ENCODE measurements around a stretch of chr14.

- PRO-cap, 2 experiments, result no peak in any of the 2 experiments
- RAMPAGE, long total RNA, 5 experiments, result no peak in any of the 5 experiments
Measured at GRCh38 chr14:93269360-93270299, 62.6 kb downstream of the UBR7 start.

GRCh38 chr14:93293794-93294177 is 39.0 kb downstream of the BTBD7 start:
- PRO-cap, 2 experiments, result no peak in any of the 2 experiments
- RAMPAGE, long total RNA, 5 experiments, result no peak in any of the 5 experiments

GRCh38 chr14:93312434-93313056 is 20.3 kb downstream of the BTBD7 start:
- PRO-cap, 2 experiments, result no peak in any of the 2 experiments
- RAMPAGE, long total RNA, 5 experiments, result no peak in any of the 5 experiments

- PRO-cap, 2 experiments, result no peak in any of the 2 experiments
- RAMPAGE, long total RNA, 5 experiments, result no peak in any of the 5 experiments
Measured at GRCh38 chr14:93718953-93719746, 69.1 kb downstream of the PRIMA1 start.

- PRO-cap, 2 experiments, result no peak in any of the 2 experiments
- RAMPAGE, long total RNA, 5 experiments, result no peak in any of the 5 experiments
Measured at GRCh38 chr14:93787419-93787993, 779 bp downstream of the PRIMA1 start.

GRCh38 chr14:93959898-93960647 is 16.3 kb downstream of the ASB2 start:
- PRO-cap, 2 experiments, result no peak in any of the 2 experiments
- RAMPAGE, long total RNA, 5 experiments, result no peak in any of the 5 experiments

DNA sequence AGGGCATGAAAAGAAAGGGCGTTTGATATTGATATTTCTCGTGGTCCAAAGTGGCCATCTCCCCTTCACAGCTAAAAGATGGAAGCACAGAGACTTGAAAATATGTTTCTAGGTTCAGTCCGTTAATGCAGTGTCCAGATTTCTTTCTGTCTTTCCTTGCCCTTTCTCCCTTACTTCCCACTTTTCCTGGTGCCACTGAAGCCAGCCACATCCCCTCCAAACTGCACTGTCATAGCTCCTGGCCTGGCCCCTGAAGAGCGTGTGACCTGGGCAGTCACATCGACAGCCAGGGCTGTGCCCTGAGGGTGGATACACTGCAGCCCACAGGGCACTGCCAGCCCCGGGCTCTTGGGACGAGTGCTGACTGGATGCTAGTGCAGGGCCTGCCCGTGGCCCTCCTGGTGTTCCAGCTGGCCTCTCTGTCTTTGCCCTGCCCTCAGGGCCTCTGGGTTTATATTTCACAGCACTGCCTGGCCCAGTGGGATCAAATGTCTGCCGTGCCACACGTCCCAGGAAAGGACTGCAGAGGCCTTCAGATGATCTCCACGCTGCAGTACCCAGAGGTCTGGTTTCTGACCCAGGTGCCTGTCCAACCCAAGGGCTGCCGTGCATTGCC is 10.2 kb upstream of the CCDC197 start:
- PRO-cap, 2 experiments, result no peak in any of the 2 experiments
- RAMPAGE, long total RNA, 5 experiments, result no peak in any of the 5 experiments

DNA sequence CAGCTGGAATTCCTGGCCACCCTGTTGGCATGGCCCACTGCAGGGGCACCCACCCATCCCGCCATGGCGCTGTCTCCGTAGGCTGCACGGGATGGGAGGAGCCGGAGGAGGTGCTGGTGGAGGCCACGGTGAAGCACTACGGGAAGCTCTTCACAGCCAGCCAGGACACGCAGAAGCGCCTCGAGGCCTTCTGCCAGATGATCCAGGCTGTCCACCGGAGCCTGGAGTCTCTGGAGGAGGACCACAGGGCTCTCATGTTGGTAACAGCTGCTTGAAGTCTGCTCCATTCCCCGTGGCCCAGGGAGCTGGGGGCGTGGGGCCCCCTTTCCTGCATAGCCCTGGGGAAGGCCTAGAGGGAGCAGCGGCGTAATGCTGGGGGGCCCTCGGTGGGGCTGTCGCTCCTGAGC is 4.0 kb downstream of the CCDC197 start:
- PRO-cap, 2 experiments, result no peak in any of the 2 experiments
- RAMPAGE, long total RNA, 5 experiments, result no peak in any of the 5 experiments

DNA sequence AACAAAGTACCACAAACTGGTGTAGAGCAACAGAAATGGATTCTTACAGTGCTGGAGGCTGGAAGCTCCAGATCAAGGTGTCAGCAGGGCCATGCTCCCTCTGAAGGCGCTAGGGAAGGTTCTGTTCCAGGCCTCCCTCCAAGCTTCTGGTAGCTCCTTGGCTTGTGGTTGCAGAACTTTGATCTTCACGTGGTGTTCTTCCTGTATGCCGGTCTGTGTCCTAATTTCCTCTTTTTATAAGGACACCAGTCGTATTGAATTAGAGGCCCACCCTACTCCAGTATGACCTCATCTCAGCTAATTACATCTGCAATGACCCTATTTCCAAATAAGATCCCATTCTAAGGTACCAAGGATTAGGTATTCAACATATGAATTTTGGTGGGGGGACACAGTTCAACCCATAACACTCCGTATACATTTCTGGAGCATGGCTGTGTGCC is 3.2 kb downstream of the OTUB2 start:
- PRO-cap, 2 experiments, result no peak in any of the 2 experiments
- RAMPAGE, long total RNA, 5 experiments, result no peak in any of the 5 experiments

- PRO-cap, 2 experiments, result no peak in any of the 2 experiments
- RAMPAGE, long total RNA, 5 experiments, result no peak in any of the 5 experiments
Measured at GRCh38 chr14:94077478-94078200, 3.4 kb downstream of the DDX24 start.

GRCh38 chr14:94080077-94081031 is 648 bp downstream of the DDX24 start:
- PRO-cap, 2 experiments, result peak in 2 of 2 experiments; most common plus-strand start chr14:94080634 (in 2); most common minus-strand start chr14:94080523 (in 1)
- RAMPAGE, long total RNA, 5 experiments, result no peak in any of the 5 experiments

- PRO-cap, 2 experiments, result peak in 1 of 2 experiments; most common minus-strand start chr14:94144890 (in 1)
- RAMPAGE, long total RNA, 5 experiments, result no peak in any of the 5 experiments
Measured at GRCh38 chr14:94144662-94145311, 15.4 kb upstream of the IFI27L2 start.

- PRO-cap, 2 experiments, result no peak in any of the 2 experiments
- RAMPAGE, long total RNA, 5 experiments, result no peak in any of the 5 experiments
Measured at GRCh38 chr14:94162085-94162301, 12.1 kb upstream of the PPP4R4 start.

- PRO-cap, 2 experiments, result no peak in any of the 2 experiments
- RAMPAGE, long total RNA, 5 experiments, result no peak in any of the 5 experiments
Measured at GRCh38 chr14:94175473-94175974, 1.4 kb downstream of the PPP4R4 start.

DNA sequence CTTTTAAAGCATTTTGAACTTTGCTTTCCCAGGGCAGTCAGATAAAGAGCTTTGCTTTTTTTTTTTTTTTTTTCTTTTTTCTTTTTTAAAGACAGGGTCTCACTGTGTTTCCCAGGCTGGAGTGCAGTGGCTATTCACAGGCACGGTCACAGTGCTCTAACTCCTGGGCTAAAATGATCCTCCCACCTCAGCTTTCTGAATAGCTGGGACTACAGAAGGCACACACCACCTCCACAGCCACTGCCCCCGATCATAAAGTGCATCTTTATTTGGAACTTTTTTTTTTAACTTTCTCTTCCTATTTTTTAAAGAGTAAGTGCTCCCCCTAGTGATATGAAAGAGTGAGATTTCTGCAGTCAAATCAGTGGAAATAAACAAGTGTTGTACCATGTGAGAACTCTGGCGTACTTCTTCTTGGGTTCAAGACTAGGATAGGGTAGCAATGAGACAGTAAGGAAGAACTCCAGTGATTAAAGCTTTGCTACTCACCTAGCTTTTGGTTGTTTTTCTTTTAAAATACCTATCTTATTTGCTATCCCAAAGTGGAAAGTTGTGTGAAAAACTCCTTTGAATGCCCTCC is 6.5 kb downstream of the PPP4R4 start:
- PRO-cap, 2 experiments, result no peak in any of the 2 experiments
- RAMPAGE, long total RNA, 5 experiments, result no peak in any of the 5 experiments

GRCh38 chr14:94277132-94277751 is 15.8 kb downstream of the SERPINA10 start:
- PRO-cap, 2 experiments, result no peak in any of the 2 experiments
- RAMPAGE, long total RNA, 5 experiments, result no peak in any of the 5 experiments

GRCh38 chr14:94312606-94313367 is 10.3 kb downstream of the SERPINA6 start:
- PRO-cap, 2 experiments, result no peak in any of the 2 experiments
- RAMPAGE, long total RNA, 5 experiments, result no peak in any of the 5 experiments

GRCh38 chr14:94392055-94393137 is 4.0 kb upstream of the SERPINA1 start:
- PRO-cap, 2 experiments, result no peak in any of the 2 experiments
- RAMPAGE, long total RNA, 5 experiments, result no peak in any of the 5 experiments

DNA sequence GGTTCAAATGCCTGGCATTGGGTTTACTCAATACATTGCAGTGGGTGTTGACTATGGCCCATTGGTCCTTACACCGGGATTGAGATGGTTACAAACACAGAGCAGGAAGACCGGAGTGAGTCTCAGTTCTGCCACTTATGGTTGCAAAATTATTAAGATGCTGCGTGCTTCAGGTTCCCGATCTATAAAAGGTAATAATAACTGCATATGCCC is 10.7 kb upstream of the SERPINA11 start:
- PRO-cap, 2 experiments, result no peak in any of the 2 experiments
- RAMPAGE, long total RNA, 5 experiments, result no peak in any of the 5 experiments

DNA sequence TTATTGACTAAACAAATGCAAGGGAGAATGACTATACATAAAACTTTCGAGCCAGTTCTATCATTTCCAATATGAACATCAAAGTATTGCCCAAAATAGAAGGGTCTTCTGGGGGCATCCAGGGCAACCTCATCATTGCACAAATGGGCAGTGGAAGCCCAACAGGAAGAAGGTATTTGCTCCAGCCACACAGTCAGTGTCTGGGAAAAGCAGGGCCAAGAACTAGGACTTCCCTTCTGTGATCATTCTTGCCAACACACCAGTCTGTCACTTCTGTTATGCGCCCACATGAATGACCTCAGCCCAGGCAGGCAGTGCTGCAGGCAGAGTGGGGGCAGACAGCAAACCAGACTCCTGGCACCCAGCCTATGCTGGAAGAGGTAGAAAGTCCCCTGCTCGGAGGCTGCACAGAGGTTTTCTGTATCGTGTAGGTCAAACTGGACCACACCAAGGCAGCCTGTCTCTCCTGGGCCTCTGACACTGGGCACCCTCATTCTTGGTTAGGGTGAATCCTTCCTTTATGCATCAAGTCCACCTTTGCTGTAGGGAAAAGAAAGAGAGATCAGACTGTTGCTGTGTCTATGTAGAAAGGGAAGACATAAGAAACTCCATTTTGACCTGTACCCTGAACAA is 5.8 kb upstream of the SERPINA9 start:
- PRO-cap, 2 experiments, result no peak in any of the 2 experiments
- RAMPAGE, long total RNA, 5 experiments, result no peak in any of the 5 experiments